Upper lobe of left lung (tissue), 5 donors: ENCODE data around the genes PRMT3 and CCDC34.

DNA sequence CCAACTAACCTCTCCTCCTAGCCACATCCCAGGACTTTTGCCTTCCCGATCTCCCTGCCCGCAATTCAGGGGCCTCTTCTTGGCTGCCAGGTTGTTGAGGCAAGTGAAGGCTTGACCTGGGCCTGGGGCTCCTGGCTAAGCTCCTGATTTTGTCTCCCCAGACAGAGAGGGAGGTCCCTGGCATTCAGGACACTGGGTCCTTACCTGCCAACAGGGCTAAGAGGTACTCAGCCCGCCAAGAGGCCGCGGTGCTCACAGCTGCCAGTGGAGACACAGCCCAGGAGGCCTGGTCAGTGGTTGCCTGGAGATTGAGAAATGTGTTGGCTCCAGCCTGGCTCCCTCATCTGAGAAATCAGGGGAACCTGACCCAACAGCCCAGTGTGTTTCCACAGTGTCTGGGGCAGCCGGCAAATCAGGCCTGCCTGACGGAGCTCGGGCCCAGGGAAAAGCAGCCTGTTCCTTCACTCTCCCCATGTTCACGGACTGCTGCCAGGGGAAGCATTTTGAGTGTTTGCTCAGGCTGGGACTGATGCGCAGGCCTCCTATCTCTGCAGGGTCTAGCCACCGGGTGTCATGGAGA is 79.4 kb upstream of the NAV2 start:
- PRO-cap, 2 experiments: no peak in any of the 2 experiments
- RAMPAGE, long total RNA, 4 experiments: no peak in any of the 4 experiments

GRCh38 chr11:19659987-19660634 is 52.5 kb upstream of the NAV2 start:
- PRO-cap, 2 experiments: no peak in any of the 2 experiments
- RAMPAGE, long total RNA, 4 experiments: no peak in any of the 4 experiments

- PRO-cap, 2 experiments: no peak in any of the 2 experiments
- RAMPAGE, long total RNA, 4 experiments: no peak in any of the 4 experiments
These were observed 9.5 kb upstream of the NAV2 start for GRCh38 chr11:19703130-19703634.

- PRO-cap, 2 experiments: no peak in any of the 2 experiments
- RAMPAGE, long total RNA, 4 experiments: no peak in any of the 4 experiments
These were observed 2.8 kb downstream of the NAV2 start for GRCh38 chr11:19715377-19715904.

DNA sequence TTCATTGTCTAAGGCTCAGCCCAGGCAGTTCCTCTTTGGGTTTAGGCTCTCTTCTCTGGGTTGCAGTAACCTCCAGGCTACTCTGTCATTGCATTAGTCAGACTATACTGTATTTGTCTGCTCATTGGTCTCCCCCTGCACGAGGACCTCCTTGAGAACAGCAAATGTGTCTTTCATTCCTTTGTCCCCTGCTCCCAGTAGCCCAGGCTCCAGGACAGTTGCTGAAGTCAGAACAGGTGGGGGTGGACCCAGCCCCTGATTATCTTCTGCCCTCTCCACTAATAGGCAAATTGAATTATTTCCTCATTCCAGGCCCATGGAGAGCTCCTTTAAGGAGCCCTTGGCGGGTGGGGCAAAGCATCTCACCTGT is 40.8 kb downstream of the NAV2 start:
- PRO-cap, 2 experiments: no peak in any of the 2 experiments
- RAMPAGE, long total RNA, 4 experiments: no peak in any of the 4 experiments

DNA sequence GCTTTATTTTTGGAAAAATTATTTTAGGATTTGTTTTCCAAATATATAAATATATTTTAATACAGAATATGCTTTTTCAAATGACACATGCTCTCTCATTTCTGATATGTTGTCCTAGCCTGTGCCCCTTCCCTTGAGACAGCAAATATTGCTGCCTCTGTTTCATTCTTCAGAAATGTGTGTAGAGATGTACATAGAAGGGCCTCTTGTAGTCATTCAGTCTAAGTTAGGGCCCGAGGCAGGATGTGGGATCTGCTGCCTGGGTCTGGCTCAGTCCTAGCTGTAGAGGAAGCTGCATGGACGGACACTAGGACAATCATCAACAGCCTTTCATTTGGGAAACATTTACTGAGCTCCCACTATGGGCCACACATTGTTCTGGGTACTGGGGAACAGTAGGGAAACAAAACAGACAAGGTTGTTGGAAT is 62.5 kb downstream of the NAV2 start:
- PRO-cap, 2 experiments: no peak in any of the 2 experiments
- RAMPAGE, long total RNA, 4 experiments: no peak in any of the 4 experiments

- PRO-cap, 2 experiments: no peak in any of the 2 experiments
- RAMPAGE, long total RNA, 4 experiments: start-site peak on the plus strand in 1 of 4 experiments, at chr11:19837193-19837264 at its widest, 9 reads per replicate
These were observed 124.4 kb downstream of the NAV2 start for GRCh38 chr11:19836804-19837718.

DNA sequence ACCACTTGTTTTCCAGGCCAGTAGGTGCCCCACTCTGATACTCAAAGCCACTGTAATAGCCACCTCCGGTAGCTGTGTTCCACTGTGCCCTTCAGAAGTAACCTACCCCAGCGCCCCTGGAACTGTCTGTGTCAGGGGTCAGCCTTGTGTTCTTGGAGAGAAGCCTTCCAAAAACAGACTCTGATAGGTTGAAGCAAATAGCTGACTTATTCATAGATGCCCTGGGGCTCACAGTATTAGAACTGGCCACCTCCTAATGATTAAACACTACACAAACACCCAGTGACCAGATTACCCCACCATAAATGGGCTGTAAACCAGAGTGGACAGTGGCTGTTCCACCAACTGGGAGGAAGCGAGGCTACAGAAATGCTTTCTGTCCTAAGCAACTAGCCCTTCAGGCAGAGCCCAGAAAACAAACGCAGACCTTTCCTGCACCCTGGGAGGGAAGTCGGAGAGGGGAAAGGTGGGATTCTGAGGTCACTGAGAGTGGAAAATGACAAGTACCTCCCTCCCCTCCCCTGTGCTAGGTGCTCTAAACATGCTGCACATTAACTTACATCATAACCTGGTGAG is 157.5 kb downstream of the DBX1 start:
- PRO-cap, 2 experiments: no peak in any of the 2 experiments
- RAMPAGE, long total RNA, 4 experiments: no peak in any of the 4 experiments

DNA sequence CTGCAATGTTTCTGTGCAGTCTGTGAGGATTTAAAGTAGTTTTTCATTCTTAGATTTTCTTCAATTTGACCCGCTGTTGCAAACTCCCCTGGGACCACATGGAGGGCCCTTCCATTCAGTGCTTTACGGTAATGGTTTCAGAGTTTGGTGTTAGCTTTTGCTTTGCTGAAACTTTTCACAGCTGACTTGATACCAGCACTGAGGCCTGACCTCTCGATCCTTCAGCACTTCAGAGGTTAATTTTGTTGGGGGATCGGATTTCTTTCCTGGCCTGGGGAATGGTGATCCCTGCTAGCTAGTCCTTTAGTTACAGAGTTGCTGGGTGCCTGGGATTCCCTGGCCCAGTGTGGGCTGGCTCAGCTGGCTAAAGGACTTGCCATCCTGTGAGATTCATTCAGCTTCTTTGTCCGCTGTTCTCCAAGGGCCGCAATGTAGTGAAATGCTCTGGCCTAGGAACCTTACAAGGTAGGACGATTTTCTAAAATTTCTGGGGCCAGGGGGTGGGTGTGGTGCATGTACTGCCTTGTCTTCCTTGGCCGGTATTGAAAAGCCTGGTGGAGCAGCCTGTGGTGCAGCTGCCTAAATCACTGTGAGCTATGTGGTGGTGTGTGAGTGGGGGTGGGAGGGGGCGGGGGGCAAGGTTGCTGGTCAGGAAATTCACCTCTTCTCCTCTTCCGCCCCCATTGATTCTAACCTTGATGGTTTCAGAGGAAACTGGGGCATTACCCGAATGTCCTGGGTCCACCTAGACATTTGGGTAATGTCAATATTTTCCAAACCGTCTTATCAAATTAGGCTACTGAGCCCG is 137.4 kb downstream of the DBX1 start:
- PRO-cap, 2 experiments: no peak in any of the 2 experiments
- RAMPAGE, long total RNA, 4 experiments: no peak in any of the 4 experiments

GRCh38 chr11:20024034-20024929 is 136.0 kb downstream of the DBX1 start:
- PRO-cap, 2 experiments: no peak in any of the 2 experiments
- RAMPAGE, long total RNA, 4 experiments: no peak in any of the 4 experiments

DNA sequence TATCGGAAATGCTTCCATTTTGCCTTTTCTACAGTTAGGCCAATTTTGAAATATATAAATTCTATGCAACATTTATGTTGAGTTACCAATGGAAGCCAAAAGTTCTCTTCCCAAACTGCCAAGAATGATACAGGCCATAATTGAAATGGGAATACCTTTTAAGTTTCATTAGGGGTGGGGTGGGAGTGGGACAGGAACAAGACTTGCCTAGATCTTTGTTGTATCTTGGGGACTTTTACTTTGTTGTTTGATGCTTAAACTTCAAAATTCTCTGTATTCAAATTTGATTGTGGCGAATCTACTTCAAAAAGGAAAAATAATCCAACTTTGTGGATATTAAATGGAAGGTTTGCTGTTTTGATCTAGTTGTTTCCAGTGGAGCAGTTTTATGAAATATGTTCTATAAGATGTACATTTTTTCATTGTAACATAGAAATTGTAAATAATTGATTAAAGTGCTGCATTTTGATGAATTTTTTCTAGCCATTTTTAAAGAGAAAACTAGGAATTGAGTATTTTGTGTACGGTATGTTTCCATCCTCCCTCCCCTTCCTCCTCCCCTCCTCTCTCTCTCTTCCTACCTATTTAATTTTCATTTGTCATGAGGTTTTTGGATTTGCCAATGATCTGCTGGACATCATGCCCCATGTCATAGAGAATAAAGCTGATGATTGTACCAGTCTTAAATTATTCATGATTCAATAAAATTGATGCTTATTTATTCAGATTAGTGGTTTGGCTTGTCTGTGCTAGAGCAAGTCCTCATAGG is 39.2 kb downstream of the DBX1 start:
- PRO-cap, 2 experiments: no peak in any of the 2 experiments
- RAMPAGE, long total RNA, 4 experiments: no peak in any of the 4 experiments

GRCh38 chr11:20342525-20343415 is 20.7 kb upstream of the HTATIP2 start:
- PRO-cap, 2 experiments: no peak in any of the 2 experiments
- RAMPAGE, long total RNA, 4 experiments: no peak in any of the 4 experiments

DNA sequence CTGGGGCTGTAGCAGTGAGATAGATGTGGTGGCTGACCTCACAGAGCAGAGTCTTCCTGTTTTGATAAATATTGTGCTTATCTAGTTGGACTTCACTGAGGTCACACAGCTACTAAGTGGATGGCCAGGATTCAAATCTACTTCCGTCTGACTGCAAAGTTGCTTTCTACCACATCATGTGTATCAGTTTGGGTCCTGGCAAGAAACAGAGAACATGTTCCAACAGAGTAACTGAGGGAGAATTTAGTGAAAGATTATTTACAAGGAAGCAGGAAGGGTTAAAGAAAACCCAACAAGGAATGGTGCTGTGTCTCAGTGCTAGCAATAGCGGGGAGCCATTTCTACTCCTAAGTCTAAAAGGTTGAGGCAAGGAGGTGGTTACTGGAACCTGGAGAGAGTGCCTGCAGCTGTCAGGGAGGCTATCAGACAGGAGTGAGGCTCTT is 6.2 kb upstream of the HTATIP2 start:
- PRO-cap, 2 experiments: no peak in any of the 2 experiments
- RAMPAGE, long total RNA, 4 experiments: no peak in any of the 4 experiments

GRCh38 chr11:20387078-20387798 is at the start of gene PRMT3:
Gene PRMT3 (plus strand): TSS chr11:20387716.
- PRO-cap, 2 experiments: peak in 2 of 2 experiments; most common plus-strand start chr11:20387482 (in 1); most common minus-strand start chr11:20387472 (in 2)
- RAMPAGE, long total RNA, 4 experiments: start-site peak on the plus strand in 3 of 4 experiments, at chr11:20387567-20387717 at its widest, 27 to 103 reads per replicate

DNA sequence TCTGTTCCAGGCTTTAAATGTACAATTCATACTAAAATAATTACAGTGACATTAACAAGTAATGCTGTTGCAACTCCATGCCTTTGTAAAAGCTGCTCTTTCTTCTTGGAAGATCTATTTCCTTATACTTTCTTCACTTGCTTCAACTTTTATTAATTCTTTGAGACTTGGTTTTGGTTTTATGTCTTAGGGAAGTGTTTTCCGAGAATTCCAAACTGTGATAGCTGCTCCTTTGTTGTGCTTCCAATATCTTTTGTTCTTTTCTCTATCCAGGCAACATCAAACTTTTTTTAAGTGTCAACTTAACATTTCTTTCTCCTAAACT is 120.9 kb upstream of the CCDC179 start:
- PRO-cap, 2 experiments: no peak in any of the 2 experiments
- RAMPAGE, long total RNA, 4 experiments: no peak in any of the 4 experiments

DNA sequence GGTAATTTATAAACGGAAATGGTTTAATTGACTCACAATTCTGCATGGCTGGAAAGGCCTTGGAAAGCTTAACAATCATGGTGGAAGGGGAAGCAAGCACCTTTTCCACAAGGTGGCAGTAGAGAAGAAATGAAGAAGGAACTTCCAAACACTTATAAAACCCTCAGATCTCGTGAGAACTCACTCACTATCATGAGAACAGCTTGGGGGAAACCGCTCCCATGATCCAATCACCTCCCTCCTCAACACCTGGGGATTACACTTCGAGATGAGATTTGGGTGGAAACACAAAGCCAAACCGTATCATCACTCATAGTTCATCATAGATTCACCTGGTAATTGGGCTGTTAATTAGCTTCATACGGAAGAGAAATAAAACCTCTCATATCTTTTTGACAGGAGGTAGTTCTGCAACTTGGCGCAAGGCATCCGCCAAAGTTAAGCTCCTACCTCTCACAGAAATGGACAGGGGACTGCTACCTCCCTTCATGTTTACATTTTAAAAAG is 49.0 kb downstream of the MUC15 start:
- PRO-cap, 2 experiments: no peak in any of the 2 experiments
- RAMPAGE, long total RNA, 4 experiments: no peak in any of the 4 experiments

DNA sequence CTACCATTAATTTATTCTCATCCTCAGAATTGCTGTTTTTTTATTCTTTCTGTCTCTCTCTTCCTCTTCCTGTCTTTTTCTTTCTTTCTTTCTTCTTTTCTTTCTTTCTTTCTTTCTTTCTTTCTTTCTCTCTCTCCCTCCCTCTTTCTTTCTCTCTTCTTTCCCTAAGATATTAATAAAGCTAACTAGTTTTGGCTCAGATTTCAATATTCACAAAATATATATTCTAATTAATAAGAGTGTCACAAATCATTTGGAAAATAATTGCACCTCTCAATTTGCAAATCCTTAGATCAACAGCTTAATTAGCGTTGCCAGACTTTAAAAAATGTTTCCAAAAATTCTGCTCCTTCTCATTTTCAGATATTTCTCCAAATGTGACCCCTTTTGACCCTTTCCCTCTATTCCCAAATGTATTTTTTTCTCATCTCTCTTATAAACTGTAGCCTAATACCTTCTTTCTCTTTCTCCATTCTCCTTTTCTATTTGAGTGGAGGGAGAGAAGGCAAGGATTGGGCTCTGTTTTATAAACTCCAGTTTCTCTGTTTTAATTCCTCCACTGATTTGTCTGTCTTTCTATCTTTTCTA is 52.7 kb downstream of the SLC5A12 start:
- PRO-cap, 2 experiments: no peak in any of the 2 experiments
- RAMPAGE, long total RNA, 4 experiments: no peak in any of the 4 experiments

DNA sequence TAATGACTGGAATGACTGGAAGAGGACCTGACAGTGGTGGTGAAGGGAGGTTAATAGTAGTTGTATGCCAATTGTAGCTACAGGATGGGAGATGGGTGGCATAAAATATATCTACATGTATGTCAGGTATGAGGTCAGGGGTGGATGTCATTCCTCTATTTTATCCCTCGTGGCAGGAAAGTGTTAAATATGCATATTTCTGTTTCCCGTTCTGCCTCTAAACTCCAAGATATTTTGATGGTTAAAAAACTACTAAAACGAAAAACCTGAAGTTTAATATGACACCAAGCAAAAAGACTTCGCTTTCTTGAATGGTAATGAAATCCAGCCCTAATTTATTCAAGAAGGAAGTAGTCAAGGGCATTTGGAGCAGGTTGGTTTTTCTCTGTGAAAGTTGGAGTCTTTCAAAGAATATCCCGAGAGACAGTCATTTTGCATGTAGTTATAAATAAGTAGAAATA is 51.3 kb downstream of the SLC5A12 start:
- PRO-cap, 2 experiments: no peak in any of the 2 experiments
- RAMPAGE, long total RNA, 4 experiments: no peak in any of the 4 experiments

- PRO-cap, 2 experiments: no peak in any of the 2 experiments
- RAMPAGE, long total RNA, 4 experiments: no peak in any of the 4 experiments
These were observed 127.1 kb upstream of the SLC5A12 start for GRCh38 chr11:26848871-26849457.

GRCh38 chr11:27362495-27363768 is at the start of gene CCDC34:
Gene CCDC34 (minus strand): TSS chr11:27363215.
- PRO-cap, 2 experiments: no peak in any of the 2 experiments
- RAMPAGE, long total RNA, 4 experiments: start-site peak on the minus strand in 4 of 4 experiments, at chr11:27363024-27363240 at its widest, 5 to 19 reads per replicate